Renal cortical epithelial cell (primary cell): ENCODE results near the genes CYB5B and NOB1.

- RRBS = 1% methylated on average over 7 of the region's 47 CpGs
Measured at GRCh38 chr16:69424002-69425122, at the start of gene CYB5B. Gene CYB5B (plus strand): TSS chr16:69424619.

DNA sequence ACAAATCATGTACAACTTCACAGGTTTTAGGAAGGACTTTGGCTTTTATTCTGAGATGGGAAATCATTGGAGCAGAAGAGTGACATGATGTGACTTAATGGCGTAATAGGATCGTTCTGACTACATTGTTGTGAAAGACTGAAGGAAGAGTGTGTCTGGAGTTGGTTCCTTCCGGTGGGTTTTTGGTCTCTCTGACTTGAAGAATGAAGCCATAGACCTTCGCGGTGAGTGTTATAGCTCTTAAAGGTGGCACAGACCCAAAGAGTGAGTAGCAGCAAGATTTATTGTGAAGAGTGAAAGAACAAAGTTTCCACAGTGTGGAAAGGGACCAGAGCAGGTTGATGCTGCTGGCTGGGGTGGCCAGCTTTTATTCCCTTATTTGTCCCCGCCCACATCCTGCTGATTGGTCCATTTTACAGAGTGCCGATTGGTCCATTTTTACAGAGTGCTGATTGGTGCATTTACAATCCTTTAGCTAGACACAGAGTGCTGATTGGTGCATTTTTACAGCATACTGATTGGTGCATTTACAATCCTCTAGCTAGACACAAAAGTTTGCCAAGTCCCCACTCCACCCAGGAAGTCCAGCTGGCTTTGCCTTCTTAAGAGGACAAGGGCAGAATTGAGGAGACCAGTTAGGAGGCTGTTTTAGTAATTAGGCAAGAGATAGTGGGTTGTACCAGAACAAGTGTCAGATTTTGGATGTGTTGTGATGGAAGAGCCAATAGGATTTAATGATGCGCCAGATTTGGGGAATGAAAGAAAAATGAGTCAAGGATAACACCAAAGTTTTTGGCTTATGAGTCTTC is 4.7 kb downstream of the CYB5B start:
- RRBS = no CpG with 5 or more reads among the region's 8 CpGs

DNA sequence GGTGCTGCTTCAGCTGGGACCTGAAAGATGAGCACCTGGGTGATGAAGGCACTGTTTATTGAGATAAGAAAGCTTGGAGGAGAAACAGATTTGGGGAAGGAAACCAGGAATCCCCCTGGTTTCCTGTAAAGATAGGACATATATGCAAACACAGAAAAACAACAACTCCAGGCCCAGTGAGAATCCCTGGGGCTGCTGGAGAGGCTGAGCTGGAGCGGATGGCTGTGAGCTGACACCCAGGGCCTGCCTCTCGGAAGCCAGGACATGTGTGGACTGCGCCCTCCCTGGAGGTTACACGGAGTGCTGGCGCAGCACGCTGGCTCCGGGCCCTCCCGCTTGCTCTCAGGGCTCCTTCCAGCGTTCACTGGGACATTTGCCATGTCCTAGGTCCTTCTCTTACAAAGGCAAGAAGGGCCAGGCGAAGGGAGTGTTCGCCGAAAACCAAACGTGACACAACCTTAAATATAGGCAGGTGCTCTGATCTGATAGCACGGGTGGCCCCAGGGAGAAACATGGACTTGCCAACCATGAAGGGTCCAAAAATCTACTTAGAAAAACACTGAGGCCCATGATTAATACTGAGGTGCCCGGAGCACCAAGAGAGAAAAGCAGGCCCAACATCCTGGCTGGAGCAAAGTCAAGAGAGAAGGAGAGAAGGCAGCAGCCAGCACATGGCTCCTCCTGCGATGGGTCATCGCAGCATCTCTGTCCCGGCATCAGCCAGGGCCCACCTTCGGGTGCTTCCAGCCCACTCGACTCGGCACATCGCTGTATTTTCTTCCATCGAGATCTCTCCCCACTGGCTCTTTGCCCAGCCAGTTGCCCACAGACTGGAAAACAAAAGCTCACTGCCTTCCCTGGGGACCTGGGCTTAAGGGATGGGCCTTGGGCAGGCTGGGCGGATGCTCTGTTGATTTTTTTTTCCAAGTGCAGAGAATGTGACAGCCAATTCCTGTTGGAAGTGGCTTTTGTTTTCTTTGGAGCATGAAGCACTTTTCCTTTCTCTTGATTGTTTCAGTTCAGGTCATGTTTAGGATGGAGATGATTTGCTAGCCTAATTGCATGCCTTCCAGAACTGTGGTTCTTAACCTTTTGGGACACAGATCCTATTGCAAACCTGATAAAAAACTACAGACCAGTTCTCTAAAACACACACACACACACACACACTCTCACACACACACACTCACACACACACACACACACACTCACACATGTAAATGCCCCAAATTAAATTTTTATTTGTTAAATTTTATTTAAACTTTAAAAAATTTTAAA is 57.9 kb downstream of the CYB5B start:
- RRBS = no CpG with 5 or more reads among the region's 24 CpGs

GRCh38 chr16:69754386-69755342 is at the start of gene NOB1:
Gene NOB1 (minus strand): TSS chr16:69754926.
- RRBS = 1% methylated on average over 12 of the region's 59 CpGs

- RRBS = no CpG with 5 or more reads among the region's 8 CpGs
Measured at GRCh38 chr16:69890037-69890418, 61.1 kb upstream of the CLEC18A start.

DNA sequence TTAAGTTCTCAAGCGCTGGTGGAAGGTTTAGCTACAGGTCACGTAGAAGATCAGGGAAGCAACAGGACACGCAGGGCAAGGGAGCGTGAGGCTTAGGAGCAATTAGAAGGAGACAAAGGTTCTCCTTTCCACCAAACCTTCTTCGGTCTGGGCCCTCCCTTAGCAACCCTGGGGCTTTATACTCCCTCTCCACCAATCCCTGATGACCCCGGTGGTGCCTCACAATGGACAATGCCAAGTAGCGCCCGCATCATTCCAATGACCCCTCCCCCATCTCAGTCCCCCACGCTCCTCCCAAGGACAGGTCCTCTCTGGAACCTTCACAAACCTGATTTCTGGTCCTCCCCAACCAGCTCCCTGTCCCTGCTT is 39.1 kb downstream of the CLEC18A start:
- RRBS = no CpG with 5 or more reads among the region's 9 CpGs

DNA sequence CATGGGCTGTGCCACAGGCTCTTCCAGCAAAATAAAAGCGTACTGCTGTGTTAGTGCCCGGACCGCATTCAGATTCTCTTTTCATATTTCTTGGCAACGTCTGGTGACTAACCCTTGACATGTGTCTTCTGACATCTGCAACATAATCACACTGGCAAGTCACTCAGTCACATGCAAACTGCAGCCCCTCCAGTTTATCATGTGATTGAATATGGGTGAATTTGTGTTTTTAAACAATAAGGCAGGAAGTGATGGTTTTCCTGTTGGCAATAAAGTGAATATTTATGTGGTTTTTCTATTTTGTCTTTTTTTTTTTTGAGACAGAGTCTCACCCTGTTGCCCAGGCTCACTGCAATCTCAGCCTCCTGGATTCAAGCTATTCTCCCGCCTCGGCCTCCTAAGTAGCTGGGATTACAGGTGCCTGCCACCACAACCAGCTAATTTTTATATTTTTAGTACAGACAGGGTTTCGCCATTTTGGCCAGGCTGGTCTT is 75.2 kb downstream of the CLEC18A start:
- RRBS = no CpG with 5 or more reads among the region's 7 CpGs

GRCh38 chr16:70157378-70158109 is 16.0 kb upstream of the CLEC18C start:
- RRBS = no CpG with 5 or more reads among the region's 10 CpGs

DNA sequence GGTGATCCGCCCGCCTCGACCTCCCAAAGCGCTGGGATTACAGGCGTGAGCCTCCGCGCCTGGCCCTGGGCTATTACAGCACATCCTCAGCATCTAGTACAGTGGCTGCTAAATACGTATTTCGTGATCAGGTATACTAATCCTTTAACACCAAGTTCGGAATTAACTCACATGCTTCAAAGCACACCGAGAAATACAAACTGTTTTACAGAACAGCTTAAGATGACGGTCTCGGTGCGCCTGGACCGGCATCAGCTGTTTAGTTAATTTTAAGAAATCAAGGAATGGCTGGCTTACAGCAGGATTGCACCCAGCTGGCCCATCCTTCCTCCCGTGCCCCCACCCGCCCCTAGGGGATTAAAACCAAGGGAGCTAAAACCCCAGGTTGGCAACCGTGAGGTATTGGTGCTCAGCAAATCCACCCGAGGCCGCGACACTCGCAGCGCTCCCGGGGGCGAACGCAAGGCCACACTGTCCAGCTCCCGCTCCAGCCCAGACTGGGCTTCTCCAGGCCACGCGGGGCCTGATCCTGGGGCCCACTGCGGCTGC is 430 bp downstream of the AARS1 start:
- RRBS = no CpG with 5 or more reads among the region's 30 CpGs

GRCh38 chr16:70467966-70468322 is 13.5 kb downstream of the FCSK start:
- RRBS = no CpG with 5 or more reads among the region's 8 CpGs

- RRBS = no CpG with 5 or more reads among the region's 4 CpGs
Measured at GRCh38 chr16:70522554-70522777, 888 bp downstream of the COG4 start.

- RRBS = no CpG with 5 or more reads among the region's 10 CpGs
Measured at GRCh38 chr16:70571637-70572460, 48.2 kb downstream of the SF3B3 start.

DNA sequence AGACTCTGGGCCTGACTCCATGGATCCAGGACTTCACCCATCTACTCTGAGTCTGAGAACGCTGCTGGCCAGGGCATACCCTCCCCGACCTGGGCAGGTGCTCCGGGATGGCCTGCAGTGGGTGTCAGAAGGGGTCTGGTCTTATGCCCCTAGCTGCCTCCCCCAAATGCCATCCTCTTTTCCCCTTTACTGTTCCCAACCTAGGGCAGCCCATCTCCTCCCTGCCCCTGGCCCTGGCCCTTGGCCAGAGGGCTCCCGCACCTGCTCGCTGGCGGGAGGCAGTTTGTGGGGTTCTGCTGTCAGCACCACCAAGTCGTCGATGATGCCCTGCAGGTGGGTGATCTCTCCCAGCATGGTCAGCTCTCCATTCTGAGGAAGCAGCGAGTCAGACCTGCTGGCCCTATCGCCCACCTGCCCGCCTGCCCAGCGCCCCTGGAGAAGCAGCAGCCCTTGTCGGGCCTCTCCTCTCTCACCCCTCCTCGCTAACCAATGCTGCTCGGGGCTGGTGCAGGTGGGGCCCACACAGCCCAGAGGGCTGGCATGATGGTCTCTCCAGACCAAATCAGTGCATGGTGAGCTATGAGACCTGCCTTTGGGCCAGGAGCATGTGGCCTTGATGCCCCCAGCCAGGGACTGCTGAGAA is 8.2 kb downstream of the MTSS2 start:
- RRBS = no CpG with 5 or more reads among the region's 15 CpGs

DNA sequence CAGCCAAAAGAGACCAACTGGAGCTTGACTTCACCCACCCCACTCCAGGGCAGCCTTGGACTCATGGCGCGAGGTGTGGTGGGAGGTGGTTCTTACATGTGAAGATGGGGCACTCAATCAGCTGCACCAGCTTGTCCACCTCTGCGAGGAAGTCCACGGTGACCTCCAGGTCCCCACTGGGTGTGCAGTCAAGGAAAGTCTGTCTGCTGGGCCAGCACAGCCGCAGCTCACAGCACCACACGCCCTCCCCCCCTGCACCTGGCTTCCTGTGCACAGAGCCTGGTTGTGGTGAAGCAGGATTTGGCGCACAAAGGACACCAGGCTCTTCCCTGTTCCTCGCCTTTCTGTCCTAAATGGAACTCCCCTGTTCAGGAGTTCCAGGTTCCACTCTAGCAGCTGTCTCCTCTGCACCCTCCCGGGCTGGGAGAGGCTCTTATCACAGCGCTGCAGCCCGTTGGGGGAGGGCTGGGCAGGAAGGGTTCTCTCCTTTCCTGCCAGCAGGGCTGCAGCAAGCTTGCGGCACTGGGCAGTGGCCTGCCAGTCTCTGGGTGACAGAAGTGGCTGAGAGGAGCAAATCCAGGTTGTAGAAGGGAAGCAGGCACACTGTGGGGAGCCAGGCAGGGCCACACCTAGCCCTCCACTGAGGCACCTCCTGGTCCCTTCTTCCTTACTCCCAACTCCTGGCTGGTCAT is 9.7 kb upstream of the MTSS2 start:
- RRBS = no CpG with 5 or more reads among the region's 12 CpGs

DNA sequence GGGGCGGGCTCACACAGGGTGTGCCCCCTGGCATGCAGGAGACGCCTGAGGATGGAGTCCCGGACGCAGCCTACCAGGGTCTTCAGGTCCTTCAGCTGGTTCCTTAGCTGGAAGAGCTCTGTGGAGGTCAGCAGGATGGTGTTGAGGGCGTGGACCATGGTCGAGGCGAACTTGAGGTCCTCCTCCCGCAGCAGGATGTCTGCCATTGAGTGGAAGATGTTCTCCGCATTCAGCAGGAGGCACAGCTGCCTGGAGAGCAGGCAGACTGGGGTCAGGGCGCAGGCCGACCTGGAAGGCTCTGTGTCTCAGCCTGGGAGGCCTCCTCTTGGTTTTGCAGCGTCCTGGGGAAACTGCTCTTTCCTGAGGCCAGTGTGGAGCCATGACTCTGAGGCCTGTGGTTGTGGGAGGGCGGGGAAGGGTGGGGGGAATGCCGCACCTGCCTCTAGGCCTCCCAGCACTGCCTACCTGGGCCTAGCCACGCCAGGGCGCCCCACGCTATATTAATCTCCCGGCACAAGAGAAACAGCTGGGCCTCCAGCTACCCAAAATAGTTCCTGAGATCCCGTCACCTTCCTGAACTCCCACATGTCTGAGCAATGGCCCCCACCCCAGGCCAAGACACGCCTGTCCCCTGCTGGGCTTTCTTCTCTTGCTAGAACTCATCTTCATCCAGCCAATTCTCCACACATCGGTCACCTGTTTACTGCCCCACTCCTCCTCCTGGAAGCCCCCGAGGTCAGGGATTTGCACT is 12.9 kb upstream of the MTSS2 start:
- RRBS = no CpG with 5 or more reads among the region's 22 CpGs

- RRBS = no CpG with 5 or more reads among the region's 12 CpGs
Measured at GRCh38 chr16:71610912-71611492, 15.0 kb upstream of the MARVELD3 start.

DNA sequence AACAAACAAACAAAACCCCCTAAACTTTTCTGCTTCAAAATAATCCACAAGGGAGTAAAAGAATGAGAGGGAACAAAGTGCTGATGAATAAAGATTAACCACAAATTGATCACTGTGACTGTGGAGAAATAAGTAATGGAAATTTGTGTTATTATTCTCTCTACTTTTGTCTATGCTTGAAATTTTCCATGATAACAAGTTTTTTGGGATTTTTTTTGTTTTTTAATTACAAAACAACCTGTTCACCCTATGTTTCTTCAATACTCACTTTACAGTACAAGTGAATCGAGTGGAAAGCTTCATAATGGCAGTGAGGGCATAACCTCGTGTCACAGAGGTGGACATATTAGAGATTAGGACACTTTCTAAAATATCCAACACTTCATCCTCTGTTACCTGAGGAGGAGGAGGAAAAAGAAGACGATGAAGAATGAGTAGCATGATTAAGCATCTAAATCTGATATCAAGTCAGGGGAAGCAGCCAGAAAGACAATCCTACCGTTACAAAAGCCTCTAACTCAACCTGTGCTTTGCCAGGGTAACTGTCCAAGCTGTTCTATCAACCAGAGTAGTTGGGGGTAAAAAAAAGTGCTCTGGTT is 23.6 kb upstream of the PHLPP2 start:
- RRBS = no CpG with 5 or more reads among the region's 4 CpGs

GRCh38 chr16:71758278-71758730 is 33.8 kb upstream of the PHLPP2 start:
- RRBS = no CpG with 5 or more reads among the region's 4 CpGs

DNA sequence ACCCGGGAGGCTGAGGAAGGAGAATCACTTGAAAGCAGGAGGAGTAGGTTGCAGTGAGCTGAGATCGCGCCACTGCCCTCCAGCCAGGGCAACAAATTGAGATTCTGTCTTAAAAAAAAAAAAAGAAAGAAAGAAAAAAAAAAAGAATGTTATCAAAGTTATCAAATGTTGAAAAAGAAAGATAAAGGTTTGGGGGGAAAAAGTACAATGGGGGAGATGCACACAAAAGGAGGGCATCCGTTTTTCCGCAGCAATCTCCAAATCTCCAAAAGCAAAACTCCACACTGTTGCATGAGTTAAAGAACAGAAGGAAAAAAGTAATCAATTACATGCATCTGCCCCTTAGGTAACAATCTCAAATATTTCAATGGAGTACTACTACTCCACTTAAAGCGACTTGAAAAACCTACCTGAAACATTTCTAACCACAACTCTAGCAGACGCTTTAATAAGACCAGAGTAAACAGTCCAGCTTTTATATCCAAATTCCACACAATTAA is 30.0 kb downstream of the AP1G1 start:
- RRBS = no CpG with 5 or more reads among the region's 7 CpGs